ENCODE measurements around the gene SMARCA2.

- PRO-cap, 2 experiments: no peak in any of the 2 experiments
Observed at GRCh38 chr9:297056-297422, 82.4 kb downstream of the DOCK8 start.

DNA sequence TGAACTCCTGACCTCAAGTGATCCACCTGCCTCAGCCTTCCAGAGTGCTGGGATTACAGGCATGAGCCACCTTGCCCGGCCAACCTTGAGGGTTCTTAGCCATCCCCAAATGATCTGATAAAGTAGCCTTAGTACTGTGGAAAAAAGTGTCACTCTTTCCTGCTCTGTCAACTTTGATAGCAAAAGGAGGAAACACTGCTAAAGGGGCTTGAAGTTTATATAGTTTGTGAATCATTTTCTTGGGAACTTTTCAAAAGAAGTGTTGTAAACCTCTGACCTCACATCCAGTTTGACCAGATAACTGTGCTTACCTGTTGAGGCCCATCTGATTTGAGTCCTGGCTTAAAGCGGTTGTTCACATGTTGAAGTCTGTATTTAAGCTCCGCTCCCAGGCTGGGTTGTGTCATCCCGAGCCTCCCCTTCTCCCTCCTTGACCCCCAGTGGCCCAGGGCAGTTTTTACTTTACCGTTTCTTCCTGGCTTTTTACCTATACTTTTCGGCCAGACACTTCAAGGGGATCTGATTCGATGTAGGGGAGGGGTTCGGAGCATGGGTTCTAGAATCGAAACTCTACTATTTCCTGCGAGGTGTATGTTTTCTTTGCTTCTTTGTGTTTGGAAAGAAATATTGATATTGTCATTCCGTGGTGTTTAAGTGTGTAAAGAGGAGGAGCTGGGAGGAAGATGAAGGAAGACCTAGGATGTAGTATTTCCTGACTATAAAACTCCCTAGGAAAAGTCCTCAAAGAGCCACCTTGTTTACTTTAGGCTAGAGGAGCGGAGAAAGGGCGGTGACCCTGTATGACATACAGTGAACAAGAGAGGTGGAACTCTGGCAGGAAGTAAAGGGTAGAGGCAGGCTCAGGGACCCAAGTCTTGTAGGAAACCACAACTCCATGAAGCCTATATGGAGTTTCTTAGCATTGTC lies 13.7 kb downstream of the KANK1 start:
- PRO-cap, 2 experiments: no peak in any of the 2 experiments

- PRO-cap, 2 experiments: no peak in any of the 2 experiments
Observed at GRCh38 chr9:818071-818687, 23.3 kb upstream of the DMRT1 start.

DNA sequence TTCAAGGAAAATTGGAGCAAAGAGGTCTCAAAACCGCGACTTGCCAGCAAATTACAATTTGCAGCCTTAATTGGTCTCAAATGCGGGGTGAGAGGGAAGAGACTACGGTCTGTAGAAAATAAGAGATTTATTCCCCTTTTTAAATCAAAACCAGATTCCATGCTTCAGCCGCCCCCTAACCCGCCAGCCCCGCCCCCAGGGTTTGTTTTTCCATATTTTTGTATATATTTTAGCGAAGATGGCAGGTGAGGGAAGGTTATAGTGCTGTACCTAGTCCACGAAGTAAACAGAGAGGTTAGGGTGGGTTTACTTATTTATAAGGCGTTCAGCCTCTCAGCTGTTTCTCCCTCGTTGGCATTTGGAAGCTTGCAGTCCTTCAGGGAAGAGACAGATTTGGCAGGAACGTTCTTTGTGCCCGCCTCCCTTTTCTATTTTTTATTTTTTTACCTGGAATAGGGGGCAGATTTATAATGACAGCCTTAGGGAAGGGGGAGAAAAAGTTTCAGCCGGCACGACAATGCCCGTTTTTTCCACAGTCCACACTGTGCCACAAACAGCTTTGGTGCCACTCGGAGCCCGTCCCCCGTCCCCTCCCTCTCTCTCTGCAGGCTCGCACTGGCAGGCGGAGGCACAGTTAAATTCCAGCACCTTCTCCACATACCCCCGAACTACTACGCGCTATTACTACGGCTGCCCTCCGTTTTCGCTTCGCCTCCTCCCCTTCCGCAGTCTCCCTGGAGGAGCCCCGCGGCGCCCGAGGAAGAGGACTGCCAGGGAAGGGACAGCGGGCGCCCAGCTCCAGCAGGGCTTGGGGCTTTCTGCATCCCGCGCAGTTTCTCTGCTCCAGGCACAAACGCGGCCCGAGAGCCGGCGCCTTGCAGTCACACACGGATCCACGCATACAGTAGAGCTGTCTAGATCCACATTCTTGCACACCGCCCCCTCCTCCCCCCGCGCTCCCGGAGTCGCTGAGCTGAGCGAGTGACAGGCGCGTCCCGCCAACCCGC lies 676 bp upstream of the SMARCA2 start:
- PRO-cap, 2 experiments: peak in 2 of 2 experiments; most common minus-strand start position 894 of the sequence (in 1)

DNA sequence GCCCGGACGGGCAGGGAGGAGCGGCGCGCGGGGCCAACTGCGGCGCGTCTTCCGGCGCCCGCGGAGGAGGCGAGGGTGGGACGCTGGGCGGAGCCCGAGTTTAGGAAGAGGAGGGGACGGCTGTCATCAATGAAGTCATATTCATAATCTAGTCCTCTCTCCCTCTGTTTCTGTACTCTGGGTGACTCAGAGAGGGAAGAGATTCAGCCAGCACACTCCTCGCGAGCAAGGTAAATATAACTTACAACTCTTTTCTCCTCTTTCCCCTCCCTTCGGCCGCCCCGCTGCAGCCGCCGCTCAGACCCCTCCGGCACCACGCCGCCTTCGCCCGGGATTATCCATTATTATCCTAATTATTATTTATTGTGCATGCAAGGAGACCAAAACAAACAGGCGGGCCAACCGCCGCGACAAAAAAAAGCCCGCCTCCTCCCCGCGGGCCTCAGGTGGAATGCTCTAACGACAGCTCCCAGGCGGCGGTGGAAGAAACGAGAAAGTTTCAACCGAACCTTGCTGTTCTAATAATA lies at the start of gene SMARCA2:
TSS of gene SMARCA2 (plus strand) at position 173 of the 527 bp plus-strand sequence.
- PRO-cap, 2 experiments: peak in 2 of 2 experiments; most common plus-strand start position 189 of the sequence (in 2)

DNA sequence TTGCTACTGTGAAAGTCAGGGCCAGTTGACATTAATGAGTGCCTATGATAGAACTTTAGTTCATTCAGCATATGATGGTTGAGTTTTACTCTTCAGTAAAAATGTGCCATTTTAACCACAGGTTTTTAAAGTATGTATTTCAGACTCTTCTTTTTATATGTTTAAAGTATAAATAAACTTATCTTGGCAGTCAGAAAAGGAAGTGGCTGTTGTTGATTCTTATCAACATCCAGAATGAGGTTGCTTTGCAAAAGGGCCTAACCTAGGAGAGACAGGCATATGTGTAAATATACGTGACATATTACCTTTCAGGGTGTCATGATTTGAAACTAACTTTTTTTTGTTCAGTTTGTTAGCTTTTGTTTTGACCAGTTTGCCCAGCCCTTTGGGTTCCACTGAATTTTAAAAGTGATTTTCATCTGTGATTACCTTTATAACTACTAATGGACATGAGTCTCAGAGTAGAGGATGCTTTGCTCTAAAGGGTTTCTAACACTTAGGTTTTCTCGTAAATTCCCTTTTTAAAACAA lies 7.4 kb downstream of the SMARCA2 start:
- PRO-cap, 2 experiments: no peak in any of the 2 experiments

GRCh38 chr9:2185859-2186239 lies 170.7 kb downstream of the SMARCA2 start:
- PRO-cap, 2 experiments: no peak in any of the 2 experiments

DNA sequence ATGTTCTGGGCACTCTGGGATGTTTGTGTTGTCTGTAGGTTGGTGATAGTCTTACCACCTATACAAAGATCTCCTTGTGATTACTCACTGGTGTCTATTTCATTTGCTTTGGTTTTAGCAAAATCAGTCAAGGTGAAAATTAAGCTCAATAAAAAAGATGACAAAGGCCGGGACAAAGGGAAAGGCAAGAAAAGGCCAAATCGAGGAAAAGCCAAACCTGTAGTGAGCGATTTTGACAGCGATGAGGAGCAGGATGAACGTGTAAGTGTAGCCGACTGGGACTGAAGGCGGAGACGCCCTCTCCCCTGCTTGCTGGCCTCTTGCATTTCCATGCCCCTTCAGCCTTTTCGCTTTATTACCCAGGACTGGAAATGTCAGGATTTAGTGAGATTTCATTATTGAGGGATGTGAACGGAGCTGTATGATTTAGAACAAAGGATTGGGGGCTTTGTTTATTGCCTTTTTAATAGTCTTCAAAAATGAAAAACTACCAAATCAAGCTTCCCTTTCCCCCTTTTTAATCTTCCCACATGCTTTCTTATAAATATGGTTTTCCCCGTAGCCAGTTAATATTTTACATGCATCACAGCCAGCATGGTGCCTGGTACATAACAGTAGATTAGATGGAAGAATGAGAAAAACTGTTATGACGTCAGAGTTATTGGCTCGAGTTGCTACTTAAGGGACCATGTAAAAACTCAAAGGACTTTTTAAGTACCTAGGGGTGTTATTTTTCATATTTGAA lies 176.2 kb downstream of the SMARCA2 start:
- PRO-cap, 2 experiments: no peak in any of the 2 experiments

DNA sequence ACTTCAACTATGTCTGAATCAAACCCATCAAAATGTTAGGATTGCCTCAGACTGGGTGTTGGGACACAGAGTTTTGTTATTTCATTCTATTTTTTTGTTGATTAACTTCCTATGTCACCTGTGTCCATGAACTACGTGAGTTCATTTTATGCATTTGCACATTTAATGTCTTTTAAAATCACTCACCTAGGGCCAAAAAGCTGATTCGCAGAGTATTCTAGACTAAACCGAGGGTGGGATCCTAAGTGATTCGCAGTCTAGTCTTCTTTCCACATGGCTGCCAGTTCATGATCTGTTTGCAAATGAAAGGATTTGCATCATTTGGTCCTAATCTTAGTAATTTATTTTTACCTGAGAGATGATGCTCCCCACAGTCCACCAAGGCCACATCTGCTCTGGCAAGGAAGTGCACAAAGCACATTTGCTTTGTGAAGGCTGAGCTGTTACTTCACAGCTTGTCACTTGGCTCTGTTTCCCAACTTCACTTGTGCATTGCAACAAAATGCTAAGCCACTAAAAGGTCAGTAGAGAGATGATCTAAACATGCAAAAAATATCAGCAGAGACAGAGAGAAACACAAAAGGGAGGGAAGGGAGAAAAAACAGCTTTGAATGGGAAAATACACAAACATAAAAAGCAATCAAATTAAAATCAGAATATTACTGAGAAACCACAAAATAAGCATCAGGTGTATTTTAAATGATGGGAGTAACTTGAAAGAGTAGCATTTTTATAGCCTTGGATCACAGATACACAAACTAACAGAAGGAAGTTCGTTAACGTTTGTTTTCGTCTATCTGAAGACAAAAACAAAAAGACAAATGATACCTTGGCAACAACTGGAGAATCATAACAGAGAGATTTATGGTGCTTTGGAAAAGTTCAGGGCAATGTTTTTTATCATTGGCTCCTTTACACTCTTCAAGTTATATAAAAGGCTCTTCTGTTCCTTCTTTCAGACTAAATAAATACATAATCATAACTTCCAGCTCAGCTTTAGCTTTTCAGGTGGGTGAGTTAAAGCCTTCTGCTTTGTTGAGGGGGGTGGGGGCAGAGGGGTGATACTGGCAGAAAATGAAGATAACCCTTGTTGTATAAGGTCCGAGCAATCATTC lies 128.3 kb upstream of the VLDLR start:
- PRO-cap, 2 experiments: no peak in any of the 2 experiments

DNA sequence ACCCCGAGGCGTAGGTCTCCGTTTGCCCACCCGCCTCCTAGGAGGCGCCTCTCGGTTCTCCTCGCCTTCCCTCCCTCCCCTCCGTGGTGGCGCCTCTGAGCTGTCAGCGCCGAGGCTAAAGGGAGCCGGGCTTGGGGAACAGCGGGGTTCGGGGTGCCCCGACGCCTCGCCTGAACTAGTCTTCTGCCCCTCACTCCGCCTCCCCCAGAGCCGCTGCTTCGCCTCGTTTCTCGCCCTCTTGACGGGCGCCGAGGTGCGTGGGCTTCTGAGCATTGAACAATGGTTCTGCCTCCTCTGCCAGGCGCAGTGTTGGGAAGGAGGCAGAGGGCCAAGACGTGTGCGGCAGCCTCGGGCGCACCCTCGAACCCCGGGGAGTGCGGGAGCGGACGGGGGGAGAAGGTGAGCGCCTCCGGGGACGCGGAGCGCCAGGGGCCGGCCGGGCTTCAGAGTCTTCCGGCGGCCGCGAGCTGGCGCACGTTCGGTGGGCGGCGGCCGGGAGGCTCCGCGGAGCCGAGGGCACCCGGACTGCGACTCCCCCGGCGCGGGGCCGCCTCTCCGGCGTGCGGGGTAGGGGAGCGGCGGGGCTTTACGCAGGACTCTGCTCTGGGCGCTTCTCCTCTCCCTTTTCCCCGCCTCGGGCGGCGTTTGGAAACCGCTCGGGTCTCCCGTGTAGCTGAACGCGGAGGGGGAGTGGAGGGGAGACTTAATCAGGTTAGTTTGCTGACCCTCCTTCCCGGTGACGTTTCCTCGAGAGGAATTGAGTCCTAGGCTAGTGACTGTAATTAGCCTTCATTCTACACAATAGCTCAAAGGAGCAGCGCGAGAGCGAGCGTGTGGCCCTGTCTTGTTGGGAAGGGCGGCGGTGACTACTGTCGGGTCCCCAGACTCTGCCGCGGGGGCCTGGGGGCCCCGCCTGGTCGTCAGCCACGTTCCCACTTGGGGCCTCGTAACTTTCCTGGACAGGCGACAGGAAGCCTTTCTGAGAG lies 1.0 kb downstream of the VLDLR start:
- PRO-cap, 2 experiments: no peak in any of the 2 experiments

- PRO-cap, 2 experiments: no peak in any of the 2 experiments
Observed at GRCh38 chr9:3434115-3435021, 91.4 kb downstream of the RFX3 start.

GRCh38 chr9:3475210-3475912 lies 50.4 kb downstream of the RFX3 start:
- PRO-cap, 2 experiments: no peak in any of the 2 experiments

GRCh38 chr9:3505582-3506670 lies 19.9 kb downstream of the RFX3 start:
- PRO-cap, 2 experiments: no peak in any of the 2 experiments

DNA sequence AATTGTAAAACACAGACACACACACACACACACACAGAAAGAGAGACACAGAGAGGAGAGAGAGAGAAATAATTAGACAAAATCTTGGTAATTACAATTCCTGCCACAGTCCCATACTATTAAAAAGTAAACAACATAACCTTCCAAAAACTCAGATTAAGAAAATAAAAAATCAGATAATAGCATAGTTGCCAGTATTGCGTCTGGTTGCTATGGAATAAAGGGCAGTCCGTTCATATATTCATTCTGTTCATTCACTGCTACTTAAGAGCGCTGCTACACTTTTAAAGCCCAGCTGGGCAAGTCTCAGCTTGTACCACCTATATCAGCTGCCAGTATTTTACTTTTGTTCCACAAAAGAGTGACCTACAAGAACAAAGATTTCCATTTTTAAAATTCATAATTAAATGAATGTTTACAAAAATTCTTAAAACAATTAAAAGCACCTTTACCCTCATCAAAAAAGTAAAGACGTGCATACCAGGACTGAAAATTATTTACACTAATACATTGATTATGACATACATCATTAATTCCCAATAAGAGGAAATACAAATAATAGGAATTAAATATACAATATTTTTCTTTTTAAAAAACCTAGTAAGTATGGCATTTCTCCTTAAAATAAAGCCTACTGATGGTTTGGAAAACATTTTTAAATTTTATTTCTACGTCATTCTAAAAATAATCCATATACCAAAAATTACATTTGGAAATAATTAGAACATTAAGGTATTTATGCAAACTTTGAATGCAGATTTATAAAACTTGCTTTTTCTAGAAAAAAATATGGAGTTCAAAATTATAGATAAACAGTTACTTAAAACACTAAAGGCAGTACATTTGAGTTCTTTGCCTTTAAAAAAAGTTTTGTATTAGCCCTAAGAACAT lies 16.6 kb downstream of the RFX3 start:
- PRO-cap, 2 experiments: no peak in any of the 2 experiments

- PRO-cap, 2 experiments: no peak in any of the 2 experiments
Observed at GRCh38 chr9:3827019-3827535, 301.3 kb upstream of the RFX3 start.

GRCh38 chr9:3863023-3863636 lies 337.3 kb upstream of the RFX3 start:
- PRO-cap, 2 experiments: no peak in any of the 2 experiments

GRCh38 chr9:4084285-4084847 lies 215.5 kb downstream of the GLIS3 start:
- PRO-cap, 2 experiments: no peak in any of the 2 experiments

- PRO-cap, 2 experiments: no peak in any of the 2 experiments
Observed at GRCh38 chr9:4143789-4144343, 156.0 kb downstream of the GLIS3 start.

GRCh38 chr9:4147304-4148503 lies 152.2 kb downstream of the GLIS3 start:
- PRO-cap, 2 experiments: no peak in any of the 2 experiments

DNA sequence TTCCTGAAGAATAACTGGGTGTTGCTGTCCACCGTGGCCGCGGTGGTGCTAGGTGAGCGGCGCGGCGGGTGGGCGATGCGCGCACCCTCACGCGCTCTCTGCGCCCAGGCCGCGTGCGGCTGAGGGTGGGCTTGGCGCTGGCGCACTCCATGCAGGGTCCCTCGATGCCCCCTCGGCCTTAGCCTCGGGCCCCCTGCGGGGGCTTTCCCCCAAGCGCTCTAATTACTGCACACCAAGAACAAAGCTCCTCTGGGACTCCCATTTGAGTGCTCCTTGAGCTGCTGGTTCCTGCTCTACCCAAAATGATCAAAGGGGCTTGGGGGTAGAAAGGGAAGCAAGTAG lies 422 bp downstream of the SLC1A1 start:
- PRO-cap, 2 experiments: no peak in any of the 2 experiments